Urinary bladder (tissue), 3 donors: ENCODE data around the gene RER1.

DNA sequence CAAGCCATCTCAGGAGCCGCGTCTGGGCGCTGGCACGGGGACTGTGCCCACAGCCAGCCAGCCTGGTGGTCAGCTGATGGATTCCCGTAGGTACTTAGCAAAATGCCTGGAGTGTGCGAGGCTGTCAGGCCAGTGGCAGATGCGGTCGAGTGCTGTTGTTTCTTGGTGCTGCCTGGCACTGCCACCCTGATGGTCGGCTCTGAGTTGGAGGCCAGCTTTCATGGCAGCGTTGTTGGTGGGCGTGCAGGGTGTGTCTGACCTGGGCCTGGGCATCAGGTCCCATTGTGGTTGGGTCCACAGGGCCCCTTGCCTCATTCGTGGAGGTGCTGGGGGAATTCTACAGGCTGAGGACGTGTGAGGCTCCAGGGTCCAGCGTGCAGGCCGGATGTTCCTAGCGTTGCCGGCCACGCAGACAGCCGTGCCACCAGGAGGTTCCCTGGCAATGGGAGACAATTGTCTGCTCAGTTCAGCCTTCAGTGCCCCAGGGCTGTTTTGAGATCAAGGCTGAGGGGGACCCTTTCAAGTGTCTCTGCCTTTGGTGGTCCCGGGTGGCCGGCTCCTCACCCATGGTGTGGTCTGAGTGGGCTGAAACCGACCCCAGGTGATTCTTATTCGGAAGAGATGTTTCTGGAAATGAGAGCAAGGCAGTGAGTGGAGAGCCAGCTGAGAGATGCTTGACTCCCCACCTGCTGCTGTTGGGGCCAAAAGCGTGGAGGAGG, 21.0 kb downstream of the SKI start:
- PRO-cap: no peak
- RAMPAGE, long total RNA: no peak

DNA sequence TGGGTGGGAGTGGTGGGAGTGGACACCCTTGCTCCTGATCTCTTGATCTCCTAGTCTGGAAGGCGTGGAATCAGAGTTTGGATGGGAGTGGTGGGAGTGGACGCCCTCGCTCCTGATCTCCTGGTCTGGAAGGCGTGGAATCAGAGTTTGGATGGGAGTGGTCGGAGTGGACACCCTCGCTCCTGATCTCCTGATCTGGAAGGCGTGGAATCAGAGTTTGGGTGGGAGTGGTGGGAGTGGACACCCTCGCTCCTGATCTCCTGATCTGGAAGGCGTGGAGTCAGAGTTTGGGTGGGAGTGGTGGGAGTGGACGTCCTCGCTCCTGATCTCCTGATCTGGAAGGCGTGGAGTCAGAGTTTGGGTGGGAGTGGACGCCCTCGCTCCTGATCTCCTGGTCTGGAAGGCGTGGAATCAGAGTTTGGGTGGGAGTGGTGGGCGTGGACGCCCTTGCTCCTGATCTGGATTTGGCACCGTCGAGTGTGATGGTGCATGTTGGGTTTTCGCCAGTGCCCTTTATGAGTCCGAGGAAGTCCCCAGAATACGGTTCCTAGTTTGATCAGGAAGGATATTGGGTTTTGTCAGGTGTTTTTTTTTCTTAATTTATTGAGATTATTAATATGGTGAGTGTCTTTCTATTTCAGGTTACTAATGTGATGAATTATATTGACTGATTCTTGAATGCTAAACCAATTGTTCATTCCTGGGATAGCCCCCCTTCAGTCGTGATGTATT, 34.2 kb downstream of the SKI start:
- PRO-cap: no peak
- RAMPAGE, long total RNA: no peak

DNA sequence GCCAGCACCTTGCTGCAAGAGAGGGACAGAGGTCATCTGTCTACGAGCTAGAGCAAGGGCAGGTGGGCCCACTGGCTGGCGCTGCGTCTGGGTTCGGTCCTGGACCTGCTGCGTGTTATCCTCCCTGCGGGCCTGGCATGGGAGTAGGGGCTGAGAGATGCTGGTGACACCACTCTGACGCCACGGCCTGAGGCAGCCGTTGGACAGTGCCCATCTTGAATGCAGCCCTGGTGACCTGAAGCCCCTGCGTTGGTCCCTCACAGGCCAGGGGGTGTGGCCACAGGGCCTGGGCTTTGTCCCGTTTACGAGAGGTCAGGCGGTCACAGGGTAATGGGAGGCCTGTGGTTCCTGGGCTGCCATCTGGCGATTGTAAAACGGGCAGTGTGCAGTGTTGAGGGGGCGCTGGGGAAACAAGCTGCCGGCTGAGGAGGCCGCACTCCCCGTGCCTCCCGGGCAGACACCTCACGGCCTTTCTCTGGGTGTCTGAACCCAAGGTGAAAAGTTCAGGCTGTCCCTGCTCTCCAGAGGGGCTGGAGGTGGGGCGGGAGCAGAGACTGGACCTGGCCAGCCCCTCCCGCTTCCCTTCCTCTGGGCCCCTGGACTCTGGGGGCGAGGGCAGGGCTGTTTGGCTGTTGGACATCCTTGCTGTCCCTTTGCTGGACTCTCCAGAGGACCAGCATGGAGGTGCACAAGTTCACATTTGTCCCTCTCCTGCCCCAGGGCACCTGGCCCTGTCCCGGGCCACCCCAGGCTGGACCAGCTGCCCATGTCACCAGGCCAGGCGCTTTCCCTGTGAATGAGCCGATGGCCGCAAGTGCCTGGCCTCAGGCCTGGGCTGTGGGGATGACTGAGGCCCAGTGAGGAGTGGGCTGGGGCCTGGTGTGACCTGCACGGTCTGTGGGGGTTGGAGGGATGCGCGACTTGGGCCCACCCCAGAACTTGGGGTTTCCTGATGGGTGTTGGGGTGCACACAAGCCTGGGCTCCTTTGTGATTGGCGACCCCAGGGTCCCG, 42.3 kb downstream of the SKI start:
- PRO-cap: no peak
- RAMPAGE, long total RNA: no peak

DNA sequence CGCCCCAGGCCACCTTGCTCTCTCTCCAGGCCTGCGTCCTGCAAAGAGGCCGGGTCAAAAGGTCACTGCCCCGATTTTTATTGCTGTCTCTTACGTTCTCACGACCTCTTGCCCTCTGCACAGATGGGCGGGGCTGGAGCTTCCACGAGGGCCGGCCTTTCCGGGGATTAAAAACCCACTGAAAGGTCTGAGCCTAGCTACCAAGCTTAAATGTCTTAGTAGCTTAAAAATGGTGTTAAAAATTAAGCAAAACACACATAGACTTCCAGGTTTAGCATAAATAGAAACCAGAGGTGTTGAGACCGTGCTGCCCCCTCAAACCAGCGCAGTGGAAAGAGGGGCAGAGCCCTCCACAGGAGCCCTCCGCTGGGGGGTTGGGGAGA, 43.9 kb downstream of the SKI start:
- PRO-cap: no peak
- RAMPAGE, long total RNA: no peak

- PRO-cap: no peak
- RAMPAGE, long total RNA: no peak
Measured at GRCh38 chr1:2273228-2274112, 45.4 kb downstream of the SKI start.

- PRO-cap: no peak
- RAMPAGE, long total RNA: no peak
Measured at GRCh38 chr1:2276678-2277405, 48.7 kb downstream of the SKI start.

DNA sequence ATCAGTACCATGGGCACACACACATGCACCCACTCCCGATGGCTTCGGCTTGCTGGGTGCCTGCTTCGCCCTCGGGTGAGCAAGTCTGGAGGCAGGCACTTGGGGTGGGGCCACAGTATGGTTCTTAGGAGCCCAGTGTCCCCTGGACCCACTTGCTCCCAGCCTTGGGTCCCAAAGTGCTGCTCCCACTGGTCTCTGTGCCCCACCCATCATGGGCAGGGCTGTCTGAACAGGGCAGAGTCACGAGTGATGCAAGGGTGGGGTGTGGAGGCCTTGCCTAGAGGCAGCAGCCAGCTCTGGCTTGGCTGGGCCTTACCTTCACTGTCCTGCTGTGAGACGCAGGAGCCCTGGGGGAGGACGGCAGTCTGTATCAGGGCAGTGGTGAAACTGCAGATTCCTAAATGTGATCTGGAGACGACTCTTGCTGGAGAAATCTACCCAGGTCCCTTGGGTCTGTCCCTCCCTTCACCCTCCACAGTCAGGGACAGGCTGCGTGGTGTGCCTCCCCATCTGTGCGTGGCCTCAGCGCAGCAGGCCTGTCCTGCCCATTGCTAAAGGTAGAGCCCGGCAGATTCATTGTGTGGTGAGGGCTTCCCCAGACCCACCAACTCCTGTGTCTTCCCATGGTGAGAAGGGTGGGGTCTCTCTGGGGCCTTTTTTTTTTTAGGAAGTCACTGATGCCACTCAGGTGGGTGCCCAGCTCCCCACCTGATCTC, 50.0 kb downstream of the SKI start:
- PRO-cap: no peak
- RAMPAGE, long total RNA: no peak

DNA sequence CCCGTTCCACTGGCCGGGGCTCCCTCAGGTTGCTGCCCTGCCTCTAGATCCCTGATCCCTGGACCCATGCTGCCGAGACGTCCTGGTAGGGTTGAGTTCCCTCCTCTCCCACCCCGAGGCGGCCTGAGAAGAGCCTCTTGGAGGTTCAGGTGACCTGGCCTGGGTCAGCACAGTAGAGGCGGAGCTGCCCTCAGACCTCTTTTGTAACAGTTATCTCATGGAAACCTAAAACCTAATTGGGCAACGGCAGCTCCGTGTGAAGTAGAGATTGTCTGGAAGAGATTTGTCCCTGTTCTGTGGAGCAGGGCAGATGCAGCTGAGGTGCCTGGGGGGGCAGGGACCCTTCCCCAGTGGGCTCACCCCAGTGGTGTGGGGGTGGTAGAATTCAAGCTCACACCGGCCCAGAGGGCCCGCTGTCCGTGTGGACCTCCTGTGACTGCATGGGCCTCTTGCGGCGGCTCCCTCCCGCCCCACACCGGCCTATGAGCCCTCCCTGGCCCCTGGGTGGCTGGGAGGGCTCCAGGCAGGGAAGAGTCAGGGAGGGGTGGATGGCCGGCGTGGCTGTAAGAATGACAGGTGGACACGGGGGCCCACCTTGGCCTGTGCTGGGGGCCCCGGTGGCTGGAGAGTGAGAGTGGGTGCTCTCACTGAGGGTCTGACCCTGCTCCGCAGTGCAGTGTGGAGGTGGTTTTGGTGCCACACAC, 56.2 kb downstream of the SKI start:
- PRO-cap: unidirectional peak, minus-strand start at position 480 of the sequence
- RAMPAGE, long total RNA: no peak

DNA sequence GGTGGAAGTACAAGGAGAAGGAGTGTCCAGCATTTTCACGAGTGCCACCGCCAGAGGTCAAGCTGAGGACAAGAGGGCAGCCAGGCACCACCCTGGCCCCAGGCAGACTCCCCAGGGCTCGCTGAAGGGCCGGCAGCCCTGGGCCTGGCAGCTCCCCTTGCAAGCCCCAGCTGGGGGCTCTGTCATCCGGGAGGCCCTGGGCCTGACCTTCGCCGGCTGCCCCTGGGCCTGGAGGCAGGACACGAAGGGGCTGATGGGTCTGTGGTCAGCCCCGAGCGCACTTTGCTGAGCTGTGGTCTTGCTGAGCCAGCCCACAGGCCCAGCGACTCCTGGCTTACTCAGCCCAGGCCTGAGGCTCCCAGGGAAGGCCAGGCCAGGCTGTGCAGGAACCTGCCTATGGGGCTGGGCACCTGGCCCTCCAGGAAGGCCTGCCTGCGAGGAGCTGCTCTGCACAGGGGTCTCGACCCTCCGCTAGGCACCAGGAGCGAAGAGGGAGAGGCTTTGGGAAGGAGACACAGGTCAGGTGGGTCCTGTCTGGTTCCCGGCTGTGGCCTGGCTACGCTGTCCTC, 74.8 kb downstream of the MORN1 start:
- PRO-cap: no peak
- RAMPAGE, long total RNA: no peak

DNA sequence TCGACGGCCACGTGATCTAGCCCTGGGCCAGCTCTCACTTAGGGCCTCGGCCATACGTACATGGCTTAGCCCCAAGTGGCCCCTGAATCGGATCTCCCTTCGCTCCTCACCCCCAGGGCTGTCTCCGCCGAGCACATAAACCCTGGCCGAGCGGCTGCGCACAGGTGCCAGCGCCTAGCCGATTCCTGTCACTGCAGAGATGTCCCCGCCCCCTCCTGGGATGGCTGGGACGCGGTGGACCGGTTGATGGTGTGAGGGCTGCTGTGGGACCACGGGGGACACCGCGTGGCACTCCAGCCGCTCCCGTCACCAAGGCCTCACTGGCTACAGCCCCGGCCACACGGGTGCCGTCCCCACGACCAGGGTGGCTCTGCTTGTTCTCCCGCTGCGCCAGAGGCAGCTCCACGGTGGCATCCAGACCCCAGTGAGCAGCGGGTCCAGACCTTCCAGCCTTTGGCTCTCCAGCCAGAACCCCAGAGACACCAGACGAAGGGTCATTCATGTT, 68.4 kb downstream of the MORN1 start:
- PRO-cap: no peak
- RAMPAGE, long total RNA: no peak

GRCh38 chr1:2391417-2392222, at the start of gene RER1:
Gene RER1, plus strand, starts transcription at chr1:2391841.
- PRO-cap: bidirectional peak, plus-strand start at chr1:2391856, minus-strand start at chr1:2391590
- RAMPAGE, long total RNA: no peak

DNA sequence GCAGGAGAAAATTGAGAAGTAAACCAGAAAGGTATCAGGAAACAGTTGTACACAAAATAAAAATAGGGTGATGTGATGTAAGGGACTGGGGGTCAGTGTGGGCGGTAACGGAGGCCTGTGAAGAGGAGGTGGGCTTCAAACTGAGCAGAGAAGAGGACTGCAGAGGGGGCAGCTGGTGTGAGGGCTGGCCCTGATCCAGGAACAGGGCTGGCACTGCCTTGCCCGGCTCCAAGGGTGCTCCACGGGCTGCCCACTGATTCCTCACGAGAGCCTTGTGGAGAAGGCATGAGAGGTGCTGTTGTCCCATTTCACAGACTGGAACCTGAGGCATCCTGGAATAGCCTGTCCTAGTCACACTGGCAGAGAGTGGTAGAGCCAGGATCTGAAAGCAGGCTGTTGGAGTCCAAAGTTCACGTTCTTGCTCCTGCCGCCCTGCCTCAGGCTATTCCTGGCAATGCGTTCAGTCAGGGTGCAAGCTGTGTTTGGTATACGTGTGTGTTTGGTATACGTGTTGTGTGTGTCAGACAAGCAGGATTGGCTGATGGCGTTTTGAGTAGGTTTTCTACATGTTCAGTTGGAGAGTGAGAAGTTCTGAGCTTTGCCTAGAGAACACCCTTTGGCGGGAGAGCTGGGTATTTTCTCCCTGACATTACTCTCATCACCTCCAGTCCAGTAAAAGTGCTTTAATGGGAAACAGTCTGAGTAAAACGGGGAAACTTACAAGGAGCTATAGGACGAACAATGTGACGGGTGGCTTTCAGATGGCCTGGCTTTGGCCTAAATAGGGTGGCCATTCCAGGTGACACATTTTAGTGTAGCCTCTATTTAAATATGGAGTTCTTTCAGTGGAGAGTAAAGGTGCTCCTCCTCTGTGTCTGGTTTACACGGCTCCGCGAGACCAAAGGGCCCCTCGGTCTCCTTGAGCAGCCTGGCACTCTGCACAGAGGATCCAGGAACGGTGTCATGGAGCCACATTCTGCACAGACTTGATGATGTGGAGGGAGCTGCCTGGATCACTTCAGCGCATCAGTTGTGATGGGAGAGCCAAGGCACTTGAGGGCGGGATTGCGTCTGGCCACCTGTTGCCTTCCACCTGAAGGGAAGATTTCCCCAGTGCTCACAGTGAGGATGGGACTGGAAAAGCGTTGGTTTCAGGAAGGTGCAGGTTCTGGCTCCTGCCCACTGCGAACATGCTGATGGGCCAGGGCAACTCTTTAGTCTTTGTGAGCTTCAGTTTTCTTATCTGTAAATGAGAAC, 2.1 kb downstream of the RER1 start:
- PRO-cap: no peak
- RAMPAGE, long total RNA: no peak

- PRO-cap: no peak
- RAMPAGE, long total RNA: no peak
Measured at GRCh38 chr1:2467038-2467754, 8.9 kb upstream of the PLCH2 start.

DNA sequence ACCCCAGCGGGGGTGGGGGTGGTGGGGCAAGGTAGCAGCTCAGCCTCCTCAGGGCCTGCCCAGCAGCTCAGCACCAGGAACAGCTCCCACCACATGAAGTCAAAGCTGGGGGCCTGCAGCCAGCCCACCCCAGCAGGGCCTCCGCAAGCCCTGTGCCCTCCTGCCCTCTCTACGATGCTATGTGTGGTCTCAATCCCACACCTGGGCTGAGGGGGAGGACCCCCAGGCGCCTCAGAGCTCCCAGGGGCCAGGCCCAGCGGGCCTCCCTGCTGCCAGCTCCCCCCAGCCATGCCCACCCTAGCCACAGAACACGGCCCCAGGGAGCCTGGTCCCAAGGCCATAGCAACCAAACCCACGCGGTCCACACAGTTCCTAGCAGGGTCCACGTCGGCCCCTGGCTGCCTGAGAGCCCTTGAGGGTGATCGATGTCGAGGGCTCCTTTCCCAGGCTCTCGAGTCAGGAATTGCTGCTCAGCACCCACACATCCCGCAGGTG, 18.5 kb downstream of the PANK4 start:
- PRO-cap: no peak
- RAMPAGE, long total RNA: no peak

DNA sequence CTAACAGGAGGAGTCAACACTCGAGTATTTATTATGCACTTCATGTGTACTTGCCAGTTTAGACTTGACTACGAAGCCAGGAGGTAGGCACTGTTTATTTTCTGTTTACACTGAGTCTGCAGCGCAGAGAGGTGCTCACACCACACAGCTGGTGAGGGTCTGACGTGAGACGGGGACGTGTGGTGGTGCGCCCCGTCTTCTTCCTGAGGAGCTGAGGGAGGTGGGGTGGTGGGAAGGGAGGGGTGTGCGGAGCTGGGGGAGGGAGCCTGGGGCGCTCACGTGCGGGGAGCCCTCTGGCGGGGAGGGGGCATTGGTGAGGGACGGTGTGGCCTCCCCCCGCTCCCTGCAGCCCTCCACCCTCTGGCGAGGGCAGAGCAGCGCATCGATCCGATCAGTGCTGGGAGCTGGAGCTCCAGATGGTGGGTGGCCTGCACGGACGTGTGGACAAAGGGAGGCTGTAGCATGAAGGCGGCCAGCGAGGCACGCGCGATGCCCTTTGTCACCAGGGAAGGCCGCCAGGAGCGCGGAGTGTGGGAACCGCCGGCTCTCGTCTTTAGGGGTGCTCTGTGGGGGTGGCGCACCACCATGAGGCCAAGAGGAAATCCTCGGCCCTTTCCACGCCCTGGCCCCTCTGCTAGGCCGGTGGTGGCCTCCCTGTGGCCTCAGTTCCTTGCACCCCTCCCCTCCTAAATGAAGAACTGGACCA, 5.3 kb upstream of the HES5 start:
- PRO-cap: no peak
- RAMPAGE, long total RNA: no peak

- PRO-cap: no peak
- RAMPAGE, long total RNA: no peak
Measured at GRCh38 chr1:2592638-2593169, 6.1 kb downstream of the PRXL2B start.

DNA sequence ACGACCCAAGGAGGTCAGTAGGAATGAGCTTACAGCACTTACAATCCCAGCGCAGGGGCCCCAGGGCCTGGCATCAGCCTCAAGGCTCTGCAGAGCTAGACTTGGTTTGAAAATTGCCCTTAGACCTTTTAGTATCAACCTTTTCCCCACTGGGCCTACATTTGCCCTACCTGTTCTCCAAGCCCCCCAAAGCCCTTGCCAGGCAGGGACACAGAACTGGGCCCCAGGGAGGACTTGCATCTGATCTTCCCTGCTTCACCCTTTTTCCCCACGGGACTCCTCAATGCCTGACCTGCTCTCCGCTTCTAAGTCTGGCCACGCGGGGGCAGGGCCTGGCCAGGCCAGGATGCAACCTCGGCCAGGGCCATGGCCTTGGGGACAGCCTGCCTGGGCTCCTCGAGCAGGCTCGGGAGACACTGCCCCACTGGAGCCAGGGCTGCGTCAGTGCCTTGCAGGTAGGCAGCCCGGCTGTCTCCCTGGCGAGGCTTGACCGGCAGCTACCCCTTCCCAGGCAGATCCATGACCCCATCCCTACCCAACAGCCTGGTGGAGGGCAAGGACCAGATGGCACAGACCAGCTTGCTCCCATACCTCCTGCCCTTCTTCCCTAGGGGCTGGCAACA, 2.9 kb upstream of the PRDM16 start:
- PRO-cap: no peak
- RAMPAGE, long total RNA: no peak

- PRO-cap: no peak
- RAMPAGE, long total RNA: no peak
Measured at GRCh38 chr1:3070795-3071265, 1.8 kb downstream of the PRDM16 start.

- PRO-cap: no peak
- RAMPAGE, long total RNA: no peak
Measured at GRCh38 chr1:3075885-3076560, 7.0 kb downstream of the PRDM16 start.

GRCh38 chr1:3082840-3083281, 13.9 kb downstream of the PRDM16 start:
- PRO-cap: no peak
- RAMPAGE, long total RNA: no peak